Skeletal muscle tissue (tissue), 7 donors: ENCODE results near the gene THAP2.

- PRO-cap, 3 experiments = no peak in any of the 3 experiments
- RAMPAGE, long total RNA = no peak
- RRBS, 2 experiments = no CpG with 5 or more reads among the region's 2 CpGs
Measured at GRCh38 chr12:69420622-69420999, 49.6 kb upstream of the FRS2 start.

DNA sequence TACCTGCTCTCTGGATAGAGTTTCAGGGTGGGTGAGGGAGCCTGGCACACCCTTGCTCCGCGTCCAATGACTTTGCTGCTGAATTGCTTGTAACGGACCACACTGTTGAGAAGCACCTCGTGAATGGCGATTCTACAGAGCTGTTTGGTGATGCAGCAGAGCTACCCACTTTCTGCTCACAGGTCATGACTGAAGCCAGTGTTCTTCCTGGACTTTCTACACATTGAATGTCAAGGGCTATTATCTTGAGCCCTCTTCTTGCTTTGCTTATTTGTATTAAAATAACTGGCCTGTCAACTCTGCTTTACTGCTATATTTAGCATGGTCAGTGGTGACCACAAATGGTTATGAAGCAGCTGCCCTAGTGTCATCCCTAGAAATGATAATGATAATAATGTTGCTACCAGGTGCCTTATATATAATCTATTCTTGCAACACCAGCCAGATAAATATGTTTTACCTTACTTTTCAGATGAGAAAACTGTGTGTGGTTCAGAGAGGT, 2.6 kb upstream of the LRRC10 start:
- PRO-cap, 3 experiments = no peak in any of the 3 experiments
- RAMPAGE, long total RNA = no peak
- RRBS, 2 experiments = no CpG with 5 or more reads among the region's 5 CpGs

DNA sequence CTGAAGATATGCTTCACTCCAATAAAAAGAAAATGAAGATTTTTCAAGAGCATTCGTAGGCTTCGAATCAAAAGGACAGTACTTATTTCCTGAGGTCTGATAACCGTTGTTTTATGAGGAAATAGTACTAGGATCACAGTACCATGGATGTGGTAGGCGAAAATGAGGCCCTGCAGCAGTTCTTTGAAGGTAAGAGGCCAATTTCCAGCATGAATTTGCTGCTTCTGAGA, 263 bp downstream of the MYRFL start:
- PRO-cap, 3 experiments = no peak in any of the 3 experiments
- RAMPAGE, long total RNA = no peak
- RRBS, 2 experiments = no CpG with 5 or more reads among the region's 4 CpGs

DNA sequence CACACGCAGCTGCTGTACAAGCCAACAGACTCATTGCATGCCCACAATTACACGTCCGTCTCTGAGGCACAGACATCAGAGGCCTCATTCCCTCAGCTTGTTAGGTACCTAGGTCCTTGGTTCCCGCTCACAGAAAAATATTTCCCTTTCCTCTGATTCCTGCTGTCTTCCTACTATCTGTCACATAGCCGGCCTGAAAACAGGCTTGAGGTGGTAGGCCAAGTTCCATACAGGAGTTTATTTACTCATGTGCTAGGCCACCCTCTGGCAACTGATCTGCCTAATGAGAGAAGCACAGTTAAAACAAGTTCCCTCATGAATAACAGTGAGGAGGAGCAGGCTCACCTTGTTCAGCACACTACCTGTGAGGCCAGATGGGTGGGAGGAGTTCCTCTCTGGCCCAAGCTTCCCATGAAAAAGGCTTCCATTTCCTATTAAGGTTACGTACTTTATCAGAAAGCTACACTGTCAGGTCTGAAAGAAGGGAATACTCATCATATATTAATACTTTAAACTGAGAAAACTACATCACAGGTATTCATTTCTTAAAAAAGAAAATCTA, 206.0 kb downstream of the MYRFL start:
- PRO-cap, 3 experiments = no peak in any of the 3 experiments
- RAMPAGE, long total RNA = no peak
- RRBS, 2 experiments = no CpG with 5 or more reads among the region's 6 CpGs

GRCh38 chr12:70197244-70197668, 46.0 kb upstream of the CNOT2 start:
- PRO-cap, 3 experiments = no peak in any of the 3 experiments
- RAMPAGE, long total RNA = no peak

- PRO-cap, 3 experiments = no peak in any of the 3 experiments
- RAMPAGE, long total RNA = no peak
- RRBS, 2 experiments = no CpG with 5 or more reads among the region's 2 CpGs
Measured at GRCh38 chr12:70255932-70256900, 13.0 kb downstream of the CNOT2 start.

- PRO-cap, 3 experiments = no peak in any of the 3 experiments
- RAMPAGE, long total RNA = no peak
- RRBS, 2 experiments = no CpG with 5 or more reads among the region's 5 CpGs
Measured at GRCh38 chr12:70258215-70259061, 15.2 kb downstream of the CNOT2 start.

DNA sequence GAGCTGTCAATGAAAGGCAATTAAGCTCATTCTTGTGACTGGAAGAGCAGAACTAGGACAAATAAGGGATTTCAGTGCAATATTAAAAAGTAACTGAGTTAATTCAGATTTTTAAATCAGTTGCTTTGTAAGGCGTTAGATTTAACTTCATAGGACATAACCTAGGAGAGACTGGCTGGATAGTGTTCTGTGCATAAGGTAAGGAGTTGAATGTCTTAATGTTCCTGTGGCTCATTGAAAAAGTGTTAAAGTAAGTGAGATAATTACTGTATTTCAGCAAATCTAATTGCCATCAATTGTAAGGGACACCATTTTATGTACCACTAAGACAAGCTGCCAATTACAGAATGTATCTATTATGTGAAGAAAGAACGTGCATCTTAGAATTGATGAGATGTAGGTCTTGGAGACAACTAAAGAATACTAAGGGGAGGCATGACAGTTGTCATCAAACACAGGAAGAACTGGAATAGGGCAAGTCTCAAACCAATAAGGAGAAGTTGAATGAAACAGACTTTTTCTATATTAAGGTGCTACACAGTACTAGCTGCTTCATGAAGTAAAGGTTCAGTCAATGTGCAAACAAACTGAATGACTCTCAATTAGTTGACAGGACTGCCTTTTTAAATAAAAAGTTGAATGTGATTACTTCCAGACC, 8.1 kb upstream of the KCNMB4 start:
- PRO-cap, 3 experiments = no peak in any of the 3 experiments
- RAMPAGE, long total RNA = no peak
- RRBS, 2 experiments = no CpG with 5 or more reads among the region's 2 CpGs

DNA sequence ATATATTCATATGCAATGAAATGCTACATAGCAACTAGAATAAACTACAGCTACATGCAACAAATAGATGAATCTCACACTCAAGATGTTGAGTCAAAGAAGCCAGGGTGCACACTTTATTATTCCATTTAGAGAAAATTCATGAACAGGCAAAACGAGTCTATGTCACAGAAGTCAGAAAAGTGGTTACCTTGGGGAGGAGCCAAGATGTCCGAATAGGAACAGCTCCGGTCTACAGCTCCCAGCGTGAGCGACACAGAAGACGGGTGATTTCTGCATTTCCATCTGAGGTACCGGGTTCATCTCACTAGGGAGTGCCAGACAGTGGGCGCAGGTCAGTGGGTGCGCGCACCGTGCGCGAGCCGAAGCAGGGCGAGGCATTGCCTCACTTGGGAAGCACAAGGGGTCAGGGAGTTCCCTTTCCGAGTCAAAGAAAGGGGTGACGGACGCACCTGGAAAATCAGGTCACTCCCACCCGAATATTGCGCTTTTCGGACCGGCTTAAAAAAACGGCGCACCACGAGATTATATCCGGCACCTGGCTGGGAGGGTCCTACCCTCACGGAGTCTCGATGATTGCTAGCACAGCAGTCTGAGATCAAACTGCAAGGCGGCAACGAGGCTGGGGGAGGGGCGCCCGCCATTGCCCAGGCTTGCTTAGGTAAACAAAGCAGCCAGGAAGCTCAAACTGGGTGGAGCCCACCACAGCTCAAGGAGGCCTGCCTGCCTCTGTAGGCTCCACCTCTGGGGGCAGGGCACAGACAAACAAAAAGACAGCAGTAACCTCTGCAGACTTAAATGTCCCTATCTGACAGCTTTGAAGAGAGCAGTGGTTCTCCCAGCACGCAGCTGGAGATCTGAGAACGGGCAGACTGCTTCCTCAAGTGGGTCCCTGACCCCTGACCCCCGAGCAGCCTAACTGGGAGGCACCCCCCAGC, 39.6 kb downstream of the TSPAN8 start:
- PRO-cap, 3 experiments = no peak in any of the 3 experiments
- RAMPAGE, long total RNA = no peak
- RRBS, 2 experiments = no CpG with 5 or more reads among the region's 35 CpGs

GRCh38 chr12:71635381-71635677, 28.3 kb downstream of the ZFC3H1 start:
- PRO-cap, 3 experiments = no peak in any of the 3 experiments
- RAMPAGE, long total RNA = no peak
- RRBS, 2 experiments = no CpG with 5 or more reads among the region's 2 CpGs

- PRO-cap, 3 experiments = peak in 3 of 3 experiments; most common plus-strand start chr12:71664025 (in 2)
- RAMPAGE, long total RNA = no peak
- RRBS, 2 experiments = no CpG with 5 or more reads among the region's 35 CpGs
Measured at GRCh38 chr12:71663917-71664764, at the start of gene THAP2. TSS of gene THAP2 (plus strand) at chr12:71664301.

DNA sequence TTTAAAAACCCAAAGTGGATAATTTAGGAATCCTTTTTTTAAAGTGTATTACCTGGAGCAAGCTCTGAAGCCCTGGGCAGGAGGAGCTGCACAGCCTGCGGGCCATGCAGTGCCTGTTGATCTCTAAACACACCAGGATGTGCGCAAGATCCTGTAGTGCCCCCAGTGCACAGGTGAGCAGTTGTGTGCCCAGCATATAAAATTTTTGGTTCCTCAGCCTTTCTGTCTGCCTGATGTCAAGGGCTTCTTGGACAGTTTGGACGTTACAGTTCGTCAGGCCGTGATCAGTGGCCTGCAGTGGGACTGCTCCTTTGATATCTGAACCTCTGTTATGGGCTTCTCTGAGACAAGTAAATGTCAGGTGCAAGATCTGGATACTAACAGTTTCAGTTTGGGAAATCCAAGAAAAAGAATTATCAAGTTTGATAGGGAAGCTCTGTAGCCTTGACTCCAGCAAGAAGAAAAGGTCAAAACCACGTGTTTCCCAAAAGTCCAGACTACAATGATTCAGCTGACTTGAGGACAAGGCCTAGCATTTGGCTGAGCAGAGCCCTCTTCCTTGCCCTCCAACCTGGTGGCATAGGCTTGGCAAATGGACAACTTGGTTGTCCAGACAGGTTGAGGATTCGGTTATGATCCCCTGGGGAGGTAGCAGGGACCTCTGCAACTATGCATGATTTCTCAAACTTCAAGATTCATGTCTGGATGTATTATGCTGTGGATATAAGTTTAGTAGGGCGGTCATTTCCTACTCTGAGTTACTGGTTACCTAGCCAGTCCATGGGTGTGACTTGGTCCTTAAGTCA, 1.1 kb downstream of the ATXN7L3B start:
- PRO-cap, 3 experiments = no peak in any of the 3 experiments
- RAMPAGE, long total RNA = no peak
- RRBS, 2 experiments = no CpG with 5 or more reads among the region's 8 CpGs

- PRO-cap, 3 experiments = no peak in any of the 3 experiments
- RAMPAGE, long total RNA = no peak
- RRBS, 2 experiments = no CpG with 5 or more reads among the region's 3 CpGs
Measured at GRCh38 chr12:75087385-75087866, 122.2 kb downstream of the KCNC2 start.

DNA sequence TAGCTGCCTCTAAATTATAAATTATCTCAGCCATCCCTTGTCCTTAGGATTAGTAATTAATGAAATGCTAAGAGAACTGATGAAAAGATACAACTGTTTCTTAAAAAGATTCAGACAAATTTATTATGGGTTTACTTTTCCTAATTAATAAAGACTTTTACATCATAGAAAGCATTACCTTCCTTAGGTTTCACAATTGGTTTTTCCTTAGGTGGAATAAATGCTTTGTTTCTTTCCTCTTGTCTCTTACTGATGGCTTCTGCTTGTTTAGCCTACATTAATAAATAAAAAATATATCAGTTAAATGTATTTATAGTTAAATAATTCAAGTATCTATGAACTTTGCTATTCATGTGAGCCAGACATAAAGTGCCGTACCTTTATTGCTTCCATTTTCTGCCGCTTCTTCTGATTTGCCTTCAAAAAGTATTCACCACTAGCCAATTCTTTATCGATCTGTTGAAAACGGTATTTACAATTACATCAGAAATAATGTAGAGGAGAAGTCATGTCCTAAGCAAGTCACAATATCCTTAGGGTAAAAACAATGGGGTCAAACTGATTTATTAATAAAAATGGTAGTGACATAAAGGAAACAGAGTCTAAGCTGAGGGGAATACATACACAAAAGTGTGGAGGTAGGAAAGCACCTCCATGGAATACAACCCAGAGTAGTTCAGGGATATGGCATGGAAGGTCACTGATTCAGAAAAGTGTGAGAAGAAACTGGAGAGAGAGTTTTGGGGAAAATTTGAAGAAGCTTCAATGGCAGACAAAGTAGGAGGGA, 9.7 kb downstream of the KRR1 start:
- PRO-cap, 3 experiments = no peak in any of the 3 experiments
- RAMPAGE, long total RNA = no peak
- RRBS, 2 experiments = no CpG with 5 or more reads among the region's 4 CpGs

GRCh38 chr12:75651129-75651674, 139.8 kb upstream of the KRR1 start:
- PRO-cap, 3 experiments = no peak in any of the 3 experiments
- RAMPAGE, long total RNA = no peak
- RRBS, 2 experiments = no CpG with 5 or more reads among the region's 2 CpGs

GRCh38 chr12:75732926-75733557, 221.6 kb upstream of the KRR1 start:
- PRO-cap, 3 experiments = no peak in any of the 3 experiments
- RAMPAGE, long total RNA = no peak
- RRBS, 2 experiments = no CpG with 5 or more reads among the region's 7 CpGs

- PRO-cap, 3 experiments = peak in 3 of 3 experiments; most common plus-strand start chr12:76032303 (in 2); most common minus-strand start chr12:76032417 (in 2)
- RAMPAGE, long total RNA = no peak
- RRBS, 2 experiments = 2% methylated on average over 16 of the region's 62 CpGs
Measured at GRCh38 chr12:76032050-76033180, 52.1 kb downstream of the NAP1L1 start.

- PRO-cap, 3 experiments = no peak in any of the 3 experiments
- RAMPAGE, long total RNA = no peak
- RRBS, 2 experiments = no CpG with 5 or more reads among the region's 8 CpGs
Measured at GRCh38 chr12:76059622-76060814, 24.5 kb downstream of the NAP1L1 start.

DNA sequence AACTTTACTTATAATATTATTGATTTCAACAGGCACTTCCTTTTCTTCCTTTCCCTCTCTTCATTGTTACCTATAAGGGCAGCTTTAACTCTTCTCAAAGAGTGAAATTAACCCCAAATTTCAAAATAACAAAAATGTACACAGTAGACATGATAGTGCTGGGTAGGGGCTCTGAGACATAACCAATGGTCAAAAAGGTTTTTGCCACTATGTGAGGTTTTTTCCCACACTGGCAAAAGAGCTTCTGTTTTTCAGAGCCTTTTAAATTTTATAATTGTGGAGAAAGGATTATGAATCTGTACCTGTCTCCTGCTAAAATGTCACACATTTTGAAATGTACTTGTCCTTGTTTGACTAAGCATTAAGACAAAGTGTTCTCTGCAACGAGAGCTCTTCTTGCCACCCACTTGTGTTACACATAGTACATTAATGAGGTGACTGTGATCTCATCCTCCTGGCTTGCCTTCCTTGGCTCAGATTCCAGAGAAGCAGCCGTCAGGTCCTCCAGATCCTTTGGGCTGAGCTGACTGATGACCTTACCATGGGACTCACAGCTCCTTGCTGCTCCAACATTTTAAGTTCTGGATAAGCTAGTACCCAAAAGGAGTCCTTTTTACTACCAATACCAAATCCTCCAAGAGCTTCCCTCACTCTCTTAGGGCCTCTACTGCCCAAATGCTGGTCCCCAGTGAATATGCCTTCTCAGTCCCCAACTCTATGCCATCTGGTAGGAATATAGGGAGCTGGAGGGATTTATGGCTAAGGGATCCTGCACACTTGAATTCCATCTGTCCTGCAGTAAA, 81.5 kb downstream of the BBS10 start:
- PRO-cap, 3 experiments = no peak in any of the 3 experiments
- RAMPAGE, long total RNA = no peak
- RRBS, 2 experiments = no CpG with 5 or more reads among the region's 2 CpGs

DNA sequence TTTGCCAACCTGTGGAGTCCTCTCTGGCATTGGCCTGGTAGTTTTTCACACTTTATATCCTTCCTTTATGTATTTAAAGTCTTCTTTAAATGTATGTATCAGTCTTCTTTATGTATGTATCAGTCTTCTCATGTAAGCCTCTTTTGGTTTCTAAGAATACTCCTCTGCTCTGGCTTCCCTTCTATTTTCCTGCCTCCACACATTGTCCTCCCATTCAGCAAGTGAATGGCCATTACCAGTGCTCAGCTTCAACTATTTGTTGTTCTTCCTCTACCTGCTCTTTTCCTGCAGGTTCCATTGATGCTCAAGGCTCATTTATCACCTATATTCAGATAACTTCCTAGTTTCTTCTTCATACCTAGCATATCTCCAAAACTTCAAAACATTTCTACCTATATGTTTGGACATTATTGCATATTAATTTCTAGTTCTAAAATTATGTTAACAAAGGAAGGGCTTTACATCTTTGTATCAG, 92.5 kb downstream of the OSBPL8 start:
- PRO-cap, 3 experiments = no peak in any of the 3 experiments
- RAMPAGE, long total RNA = no peak